ENCODE data around the gene SLBP.

DNA sequence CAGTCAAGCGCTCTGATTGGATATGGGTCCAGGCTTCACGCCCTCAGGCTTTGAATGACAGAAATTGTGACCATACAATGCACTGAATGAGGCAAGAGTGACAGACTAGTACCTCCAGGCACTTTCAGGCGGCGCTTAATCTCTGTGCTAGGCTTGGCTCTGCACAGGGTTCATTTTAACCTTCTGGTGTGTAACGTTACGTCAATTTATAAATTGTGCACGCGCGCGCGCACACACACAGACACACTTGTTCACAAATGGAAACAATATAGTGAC is 24.8 kb downstream of the ZNF721 start:
- RRBS = no CpG with 5 or more reads among the region's 11 CpGs
CAGE:
- cytosol, long polyA plus RNA = no peak
- long polyA plus RNA = no peak
- nucleus, long polyA plus RNA = no peak

DNA sequence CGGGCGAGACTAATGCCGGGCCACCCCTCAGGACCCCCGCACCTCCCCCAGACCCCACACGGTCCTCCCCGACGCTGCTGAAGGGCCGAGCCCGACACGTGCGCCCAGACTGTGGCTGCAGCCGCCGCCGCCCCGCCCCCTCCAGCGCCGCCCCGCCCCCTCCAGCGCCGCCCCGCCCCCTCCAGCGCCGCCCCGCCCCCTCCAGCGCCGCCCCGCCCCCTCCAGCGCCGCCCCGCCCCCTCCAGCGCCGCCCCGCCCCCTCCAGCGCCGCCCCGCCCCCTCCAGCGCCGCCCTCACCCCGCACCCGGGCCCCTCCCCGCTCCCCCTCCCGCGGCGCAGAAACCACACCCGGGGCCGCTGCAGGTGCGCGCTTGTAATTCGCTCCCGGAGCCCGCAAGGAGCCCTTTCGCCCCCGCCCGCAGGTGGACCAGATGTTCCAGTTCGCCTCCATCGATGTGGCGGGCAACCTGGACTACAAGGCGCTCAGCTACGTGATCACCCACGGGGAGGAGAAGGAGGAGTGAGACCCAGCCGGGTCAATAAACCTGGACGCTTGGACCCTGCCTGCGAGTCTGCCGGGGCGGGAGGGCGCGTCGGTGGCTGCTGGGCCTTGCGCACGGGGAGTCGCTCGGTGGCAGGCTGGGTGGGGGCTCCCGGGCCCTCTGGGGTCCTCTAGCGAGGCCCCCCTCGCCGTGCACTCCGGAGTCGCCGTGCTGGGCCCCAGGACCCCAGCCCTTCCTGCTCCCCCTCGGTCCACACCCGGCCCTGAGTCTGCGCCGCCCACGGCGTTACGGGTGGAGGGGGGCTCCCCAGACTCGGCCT is 7.3 kb downstream of the SLC49A3 start:
- RRBS = 73% methylated on average over 39 of the region's 87 CpGs
CAGE:
- cytosol, long polyA plus RNA = no peak
- long polyA plus RNA = no peak
- nucleus, long polyA plus RNA = no peak

DNA sequence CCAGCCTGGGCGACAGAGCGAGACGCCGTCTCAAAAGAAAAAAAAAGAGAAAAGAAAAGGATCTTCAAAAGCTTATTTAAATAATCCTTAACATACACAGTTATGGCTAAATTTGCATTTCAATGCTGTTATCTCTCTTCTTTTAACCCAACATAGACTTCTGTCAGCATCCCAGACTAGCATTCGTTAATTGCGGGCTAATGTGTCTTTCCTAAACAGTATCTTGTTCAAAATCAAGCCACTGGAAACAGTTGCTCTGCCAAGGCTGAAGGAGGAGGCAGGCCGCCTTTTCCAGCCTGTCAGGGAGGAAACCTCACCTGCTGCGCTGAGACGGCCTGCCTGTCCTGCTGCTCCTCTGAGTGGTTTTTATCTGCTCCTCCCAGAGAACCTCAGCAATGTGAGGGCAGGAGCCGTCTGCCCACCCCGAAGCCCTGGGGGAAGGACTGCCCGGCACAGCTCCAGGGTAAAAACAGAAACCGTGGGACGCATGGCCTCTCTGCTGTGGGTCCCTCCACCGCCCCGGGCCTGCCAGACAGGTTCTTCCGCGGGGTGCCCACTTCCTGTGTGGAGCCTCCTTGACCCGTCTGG is 3.7 kb upstream of the SLC49A3 start:
- RRBS = 83% methylated on average over 4 of the region's 19 CpGs
CAGE:
- cytosol, long polyA plus RNA = no peak
- long polyA plus RNA = no peak
- nucleus, long polyA plus RNA = no peak

GRCh38 chr4:702377-703175 is 3.1 kb upstream of the PCGF3 start:
- RRBS = no CpG with 5 or more reads among the region's 16 CpGs
CAGE:
- cytosol, long polyA plus RNA = no peak
- long polyA plus RNA = no peak
- nucleus, long polyA plus RNA = no peak

GRCh38 chr4:737735-738142 is 32.1 kb downstream of the PCGF3 start:
- RRBS = no CpG with 5 or more reads among the region's 13 CpGs
CAGE:
- cytosol, long polyA plus RNA = no peak
- long polyA plus RNA = no peak
- nucleus, long polyA plus RNA = no peak

- RRBS = 98% methylated on average over 5 of the region's 19 CpGs
CAGE:
- cytosol, long polyA plus RNA = no peak
- long polyA plus RNA = no peak
- nucleus, long polyA plus RNA = no peak
Measured at GRCh38 chr4:749841-750701, 44.4 kb downstream of the PCGF3 start.

GRCh38 chr4:766988-767550 is 58.9 kb downstream of the CPLX1 start:
- RRBS = 96% methylated on average over 4 of the region's 11 CpGs
CAGE:
- cytosol, long polyA plus RNA = no peak
- long polyA plus RNA = no peak
- nucleus, long polyA plus RNA = no peak

DNA sequence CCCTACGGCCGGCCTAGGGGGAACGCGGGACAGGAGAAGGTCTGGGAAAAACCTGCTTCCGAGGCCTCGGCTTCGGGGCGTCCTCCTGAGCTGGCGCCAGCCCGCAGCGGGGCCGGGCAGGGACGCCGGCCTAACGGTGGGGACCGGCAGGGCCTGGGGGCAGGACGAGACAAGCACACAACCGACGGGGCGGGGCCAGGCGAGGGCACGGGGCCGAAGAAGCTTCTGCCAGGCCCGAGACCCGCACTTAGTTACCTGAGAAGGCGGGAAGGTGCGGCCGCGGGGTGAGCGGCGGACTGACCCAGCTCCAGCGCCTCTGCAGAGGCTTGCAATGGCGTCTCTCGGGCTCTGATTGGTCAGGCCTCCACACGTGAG is 44.4 kb downstream of the CPLX1 start:
- RRBS = 0% methylated on average over 7 of the region's 35 CpGs
CAGE:
- cytosol, long polyA plus RNA = no peak
- long polyA plus RNA = no peak
- nucleus, long polyA plus RNA = no peak

GRCh38 chr4:924408-924860 is 7.7 kb downstream of the GAK start:
- RRBS = 73% methylated on average over 6 of the region's 14 CpGs
CAGE:
- cytosol, long polyA plus RNA = no peak
- long polyA plus RNA = no peak
- nucleus, long polyA plus RNA = no peak

DNA sequence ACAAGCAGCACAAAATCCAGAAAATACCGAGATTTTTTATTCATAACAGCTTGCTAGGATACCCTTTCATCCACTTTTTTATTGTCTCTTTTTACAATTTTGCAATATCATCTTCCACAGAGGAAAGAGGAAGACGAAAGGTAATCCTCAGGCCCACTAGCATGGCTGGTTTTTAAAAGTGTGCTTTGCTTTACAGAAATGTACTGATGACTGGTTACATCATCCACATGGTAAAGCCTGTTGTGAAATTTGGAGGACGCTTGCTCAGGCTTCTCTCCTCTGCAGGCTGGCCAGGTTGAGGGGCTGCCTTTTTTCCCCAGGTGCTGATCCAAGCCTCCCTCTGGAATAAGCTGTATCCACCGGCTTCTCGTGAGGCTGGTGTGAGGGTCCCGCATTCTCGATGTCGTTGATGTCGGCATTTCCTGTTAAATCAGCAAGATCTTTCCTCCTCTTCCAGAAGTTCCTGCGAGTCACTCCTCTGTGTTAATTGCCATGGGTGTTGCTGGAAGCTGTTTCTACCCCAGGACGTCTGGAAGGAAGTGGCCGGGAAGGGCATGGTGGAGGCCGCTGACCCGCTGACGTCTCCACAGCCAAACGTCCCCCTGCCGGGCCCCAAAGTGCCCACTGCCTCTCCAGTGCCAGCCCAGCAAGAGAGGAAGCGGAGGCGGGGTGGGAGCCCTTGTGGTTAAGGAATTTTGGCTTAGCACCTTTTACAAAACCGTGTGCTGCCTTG is 5.8 kb upstream of the DGKQ start:
- RRBS = 90% methylated on average over 6 of the region's 20 CpGs
CAGE:
- cytosol, long polyA plus RNA = no peak
- long polyA plus RNA = no peak
- nucleus, long polyA plus RNA = no peak

GRCh38 chr4:1022206-1022527 is 10.7 kb downstream of the FGFRL1 start:
- RRBS = 97% methylated on average over 3 of the region's 25 CpGs
CAGE:
- cytosol, long polyA plus RNA = no peak
- long polyA plus RNA = no peak
- nucleus, long polyA plus RNA = no peak

DNA sequence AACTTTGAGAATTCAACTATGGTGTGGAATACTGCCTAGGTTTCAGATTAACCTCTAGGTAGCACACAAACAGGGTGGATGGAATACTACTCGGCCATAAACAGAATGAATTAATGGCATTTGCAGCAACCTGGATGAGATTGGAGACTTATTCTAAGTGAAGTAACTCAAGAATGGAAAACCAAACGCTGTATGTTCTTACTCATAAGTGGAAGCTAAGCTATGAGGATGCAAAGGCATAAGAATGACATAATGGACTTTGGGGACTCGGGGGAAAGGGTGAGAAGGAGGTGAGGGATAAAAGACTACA is 14.5 kb upstream of the RNF212 start:
- RRBS = no CpG with 5 or more reads among the region's 3 CpGs
CAGE:
- cytosol, long polyA plus RNA = no peak
- long polyA plus RNA = no peak
- nucleus, long polyA plus RNA = no peak

GRCh38 chr4:1200387-1200857 is 28.0 kb upstream of the SPON2 start:
- RRBS = no CpG with 5 or more reads among the region's 15 CpGs
CAGE:
- cytosol, long polyA plus RNA = no peak
- long polyA plus RNA = no peak
- nucleus, long polyA plus RNA = no peak

DNA sequence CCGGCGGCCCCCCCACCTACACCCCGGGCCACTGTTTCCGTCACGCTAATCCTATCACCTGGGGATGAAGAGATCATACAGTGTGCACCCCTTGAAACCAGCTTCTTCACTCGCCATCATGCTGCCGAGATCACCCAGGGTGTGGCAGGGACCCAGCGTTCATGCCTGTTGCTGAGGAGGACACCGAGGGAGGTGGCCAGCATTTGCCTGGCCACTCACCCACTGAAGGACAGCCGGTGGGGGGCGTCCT is 14.1 kb downstream of the CTBP1 start:
- RRBS = 61% methylated on average over 2 of the region's 11 CpGs
CAGE:
- cytosol, long polyA plus RNA = no peak
- long polyA plus RNA = no peak
- nucleus, long polyA plus RNA = no peak

GRCh38 chr4:1245001-1245733 is 3.8 kb downstream of the CTBP1 start:
- RRBS = no CpG with 5 or more reads among the region's 35 CpGs
CAGE:
- cytosol, long polyA plus RNA = no peak
- long polyA plus RNA = no peak
- nucleus, long polyA plus RNA = no peak

GRCh38 chr4:1337205-1338051 is 9.6 kb upstream of the UVSSA start:
- RRBS = no CpG with 5 or more reads among the region's 23 CpGs
CAGE:
- cytosol, long polyA plus RNA = no peak
- long polyA plus RNA = no peak
- nucleus, long polyA plus RNA = no peak

GRCh38 chr4:1348139-1348916 is 1.3 kb downstream of the UVSSA start:
- RRBS = no CpG with 5 or more reads among the region's 21 CpGs
CAGE:
- cytosol, long polyA plus RNA = no peak
- long polyA plus RNA = no peak
- nucleus, long polyA plus RNA = no peak

DNA sequence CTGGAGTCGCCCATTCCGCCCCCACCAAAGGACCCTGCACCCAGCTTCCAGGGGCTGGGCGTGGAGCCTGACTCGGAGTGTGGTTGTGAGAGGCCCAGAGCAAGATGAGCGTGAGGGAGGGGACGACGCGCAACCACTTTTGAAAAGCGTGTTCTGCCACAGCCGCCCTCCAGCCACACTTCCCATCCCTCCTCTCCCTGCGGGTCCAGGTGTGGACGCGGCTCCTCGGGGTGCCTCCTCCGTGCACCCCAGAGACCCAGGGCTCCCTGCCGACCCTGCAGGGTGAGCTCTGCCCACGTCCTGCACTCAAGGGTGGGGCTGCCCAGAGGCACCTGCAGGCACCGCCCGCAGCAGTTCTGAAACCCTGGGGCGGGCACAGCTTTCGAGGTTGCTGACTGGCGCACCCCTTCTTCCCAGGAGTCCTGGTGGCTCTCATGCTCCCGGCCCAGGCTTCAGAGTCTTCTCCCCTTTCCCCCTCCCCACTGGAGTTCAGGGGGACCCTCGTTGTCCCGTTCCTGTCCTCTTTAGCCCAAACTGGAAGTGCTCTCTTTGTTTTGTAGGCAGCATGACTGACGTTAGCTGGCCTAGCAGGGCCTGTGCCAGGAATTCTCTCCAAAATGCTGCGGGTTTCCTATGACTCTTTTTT is 78.6 kb downstream of the FAM53A start:
- RRBS = no CpG with 5 or more reads among the region's 27 CpGs
CAGE:
- cytosol, long polyA plus RNA = no peak
- long polyA plus RNA = no peak
- nucleus, long polyA plus RNA = no peak

GRCh38 chr4:1692691-1693705 is 8.9 kb upstream of the FAM53A start:
- RRBS = no CpG with 5 or more reads among the region's 8 CpGs
CAGE:
- cytosol, long polyA plus RNA = no peak
- long polyA plus RNA = no peak
- nucleus, long polyA plus RNA = no peak

DNA sequence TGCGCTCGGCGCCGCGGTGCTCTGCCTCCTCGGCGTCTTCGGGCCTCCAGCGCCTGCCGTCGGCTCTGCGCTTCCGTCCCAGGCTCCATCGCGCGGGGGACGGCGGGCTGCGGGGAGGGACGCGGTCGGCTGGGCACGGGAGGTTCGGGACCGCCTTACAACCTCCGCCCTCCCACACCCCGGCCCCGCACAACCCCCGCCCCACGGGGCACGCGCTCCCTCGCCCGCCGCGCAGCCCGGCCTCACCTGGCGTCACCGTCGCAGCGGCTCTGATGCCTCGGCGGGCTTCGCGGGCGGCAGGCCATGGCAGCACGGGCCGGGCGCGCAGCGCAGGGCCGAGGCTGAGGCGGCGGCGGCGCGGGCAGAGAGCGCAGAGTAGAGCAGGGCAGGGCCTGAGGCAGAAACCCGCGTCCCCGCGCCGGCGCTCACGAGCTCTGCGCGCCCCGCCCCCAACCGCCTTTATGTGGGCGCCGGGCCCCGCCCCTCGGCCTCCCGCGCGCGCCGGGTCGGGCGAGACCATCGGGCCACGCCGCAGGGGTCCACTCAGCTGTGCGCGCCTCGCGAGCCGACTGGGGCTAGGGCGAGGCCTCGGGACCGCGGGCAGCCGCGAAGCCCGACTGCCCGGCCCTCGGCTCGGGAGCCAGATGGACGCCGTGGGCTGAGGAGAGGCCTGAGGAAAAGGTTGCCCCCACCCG is at the start of gene SLBP:
TSS of gene SLBP (minus strand) at position 436 of the 695 bp plus-strand sequence.
- RRBS = 1% methylated on average over 51 of the region's 101 CpGs
CAGE:
- cytosol, long polyA plus RNA = no peak
- long polyA plus RNA = no peak
- nucleus, long polyA plus RNA = no peak